ENCODE measurements around a stretch of chr11.

DNA sequence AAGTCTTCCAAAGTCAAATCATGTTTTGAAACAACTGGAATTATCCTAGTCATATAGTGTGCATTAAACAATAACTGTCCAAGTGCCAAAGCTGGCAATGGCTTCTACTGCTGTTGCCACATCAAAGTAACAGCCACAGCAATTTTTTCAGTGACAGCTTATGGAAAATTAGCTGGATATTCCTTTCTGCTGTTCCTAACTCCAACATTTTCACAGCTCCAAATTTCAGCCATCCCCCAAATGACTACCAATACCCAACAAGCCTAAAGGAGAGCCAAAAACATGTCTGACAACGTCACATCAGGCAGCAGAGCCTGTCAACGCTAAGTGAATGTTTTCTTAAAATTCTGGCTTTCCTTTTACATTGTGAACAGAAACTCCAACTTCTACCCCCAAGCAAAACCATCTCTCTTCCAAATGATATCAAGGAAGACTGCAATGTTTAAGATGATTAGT, 45.4 kb upstream of the CCDC34 start:
- RRBS = no CpG with 5 or more reads among the region's 2 CpGs

- RRBS = no CpG with 5 or more reads among the region's 5 CpGs
Measured at GRCh38 chr11:27460159-27460954, 12.2 kb downstream of the LGR4 start.

DNA sequence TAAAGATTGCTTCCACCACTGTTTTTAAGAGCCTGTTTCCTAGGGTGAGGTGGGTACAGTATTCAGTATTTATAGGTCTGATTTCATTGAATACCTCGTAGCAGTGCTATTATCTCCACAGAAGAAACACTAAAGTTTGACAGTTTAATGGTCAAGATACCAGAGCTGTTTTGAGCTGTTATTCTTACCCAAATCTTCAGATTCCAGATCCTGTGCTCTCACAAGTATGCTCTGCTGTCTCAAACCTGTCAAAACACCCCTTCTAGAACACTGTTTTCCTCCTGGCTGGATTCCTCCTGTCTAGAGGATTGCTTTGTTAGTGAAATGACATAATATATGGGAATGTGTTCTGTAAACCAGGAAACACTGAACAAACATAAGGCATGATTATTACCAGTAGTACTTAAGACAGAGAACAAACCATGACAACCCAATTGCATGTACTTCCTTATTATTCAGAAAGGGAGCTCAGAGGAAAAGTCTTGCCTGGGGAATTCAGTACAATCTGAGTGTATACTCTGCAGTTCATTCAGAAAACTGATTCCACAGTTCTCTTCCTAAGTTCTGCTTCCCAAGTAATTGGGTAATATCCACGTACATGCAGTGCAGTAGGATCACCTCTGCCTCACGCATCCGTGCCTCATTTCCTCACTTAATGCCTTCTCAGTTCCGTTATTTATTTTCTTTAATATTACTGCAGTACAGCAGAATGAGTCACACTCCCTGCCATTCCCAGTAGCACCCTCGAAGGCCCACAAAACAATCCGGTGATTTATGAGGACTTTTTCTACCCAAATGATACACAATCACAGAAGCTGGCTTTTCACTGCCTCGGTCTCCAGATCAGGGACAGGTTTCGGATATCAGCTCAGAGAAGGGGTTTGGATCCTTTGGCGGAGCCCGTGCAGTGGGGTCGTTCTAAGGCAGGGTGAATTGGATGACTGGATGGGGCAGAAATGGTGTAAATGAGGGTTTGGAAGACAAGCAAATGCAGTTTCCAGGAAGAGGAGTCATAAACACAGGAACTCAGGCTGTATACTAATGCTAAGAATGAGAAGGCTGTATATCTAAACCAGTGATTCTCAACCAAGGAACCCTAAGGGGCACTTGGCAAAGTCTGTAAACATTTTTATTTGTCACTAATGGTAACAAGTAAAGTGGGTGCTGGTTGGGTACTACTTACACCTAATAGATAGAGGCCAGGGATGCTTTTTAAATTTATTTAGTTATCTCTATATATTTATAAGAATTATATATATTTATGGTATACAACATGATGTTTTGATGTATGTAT, 896.9 kb downstream of the KCNA4 start:
- RRBS = no CpG with 5 or more reads among the region's 12 CpGs

DNA sequence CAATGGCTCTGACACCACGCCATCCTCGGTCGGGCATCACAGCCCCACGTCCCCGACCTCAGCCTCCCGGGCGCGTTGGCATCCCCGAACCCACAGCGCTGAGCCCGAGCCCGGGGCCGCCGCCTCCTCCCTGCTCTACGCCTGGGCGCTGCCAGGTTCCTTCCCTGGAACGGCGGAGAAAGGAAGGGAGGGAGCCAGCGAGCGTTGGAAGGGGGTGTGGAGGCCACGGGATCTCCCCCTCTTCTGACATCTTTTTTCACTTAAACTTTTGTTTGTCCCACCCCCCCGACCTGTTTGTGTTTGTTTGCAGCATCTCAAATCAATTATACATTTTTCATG, 1.6 kb downstream of the MPPED2 start:
- RRBS = 87% methylated on average over 9 of the region's 22 CpGs

GRCh38 chr11:30832333-30832654, 246.1 kb upstream of the MPPED2 start:
- RRBS = 100% methylated on average over 1 of the region's 4 CpGs

DNA sequence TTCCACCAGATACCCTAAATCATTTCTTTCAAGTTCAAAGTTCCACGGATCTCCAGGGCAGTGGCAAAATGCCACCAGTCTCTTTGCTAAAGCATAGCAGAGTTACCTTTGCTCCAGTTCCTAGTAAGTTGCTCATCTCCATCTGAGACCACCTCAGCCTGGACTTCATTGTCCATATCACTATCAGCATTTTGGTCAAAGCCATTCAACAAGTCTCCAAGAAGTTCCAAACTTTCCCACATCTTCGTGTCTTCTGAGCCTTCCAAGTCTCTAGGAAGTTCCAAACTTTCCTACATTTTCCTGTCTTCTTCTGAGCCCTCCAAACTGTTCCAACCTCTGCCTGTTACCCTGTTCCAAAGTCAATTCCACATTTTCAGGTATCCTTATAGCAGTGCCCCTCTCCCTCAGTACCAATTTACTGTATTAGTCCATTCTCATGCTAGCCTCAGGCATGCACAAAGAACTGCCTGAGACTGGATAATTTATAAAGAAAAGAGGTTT, 14.4 kb downstream of the IMMP1L start:
- RRBS = no CpG with 5 or more reads among the region's 2 CpGs

DNA sequence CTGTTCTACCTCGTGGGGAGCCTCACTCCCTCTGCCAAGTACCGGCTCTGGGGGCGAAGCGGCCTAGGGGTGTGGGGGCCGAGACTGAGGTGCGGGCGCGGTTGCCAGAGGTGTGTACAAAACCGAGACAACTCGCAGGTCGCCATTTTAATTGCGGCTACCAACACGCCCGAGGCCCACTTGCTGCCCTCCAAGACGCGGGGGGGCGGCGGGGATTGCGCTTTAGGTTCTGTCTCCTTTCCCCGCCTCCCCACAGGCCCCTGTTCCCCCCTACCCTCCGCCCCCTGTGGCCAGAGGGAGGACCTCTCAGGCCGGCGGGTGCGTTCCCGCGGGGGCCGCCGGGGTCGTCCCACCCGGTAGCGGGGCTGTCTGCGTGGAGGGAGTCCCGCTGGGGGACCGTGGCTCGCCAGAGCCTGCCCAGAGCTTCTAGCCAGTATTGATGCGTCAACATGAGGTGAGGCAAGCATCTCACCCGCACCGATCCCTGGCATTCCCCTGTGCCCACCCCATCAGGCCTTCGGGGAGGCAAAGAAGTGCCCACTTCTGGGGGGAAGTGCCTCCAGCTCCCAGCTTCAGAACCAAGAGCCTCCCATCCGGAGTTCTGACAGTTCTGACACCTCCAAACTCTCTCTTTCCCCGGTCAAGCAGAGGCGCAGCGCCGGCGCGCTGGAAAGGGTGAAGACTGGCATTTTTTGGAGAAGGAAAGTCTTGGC, 2.9 kb upstream of the PAX6 start:
- RRBS = 54% methylated on average over 2 of the region's 46 CpGs

DNA sequence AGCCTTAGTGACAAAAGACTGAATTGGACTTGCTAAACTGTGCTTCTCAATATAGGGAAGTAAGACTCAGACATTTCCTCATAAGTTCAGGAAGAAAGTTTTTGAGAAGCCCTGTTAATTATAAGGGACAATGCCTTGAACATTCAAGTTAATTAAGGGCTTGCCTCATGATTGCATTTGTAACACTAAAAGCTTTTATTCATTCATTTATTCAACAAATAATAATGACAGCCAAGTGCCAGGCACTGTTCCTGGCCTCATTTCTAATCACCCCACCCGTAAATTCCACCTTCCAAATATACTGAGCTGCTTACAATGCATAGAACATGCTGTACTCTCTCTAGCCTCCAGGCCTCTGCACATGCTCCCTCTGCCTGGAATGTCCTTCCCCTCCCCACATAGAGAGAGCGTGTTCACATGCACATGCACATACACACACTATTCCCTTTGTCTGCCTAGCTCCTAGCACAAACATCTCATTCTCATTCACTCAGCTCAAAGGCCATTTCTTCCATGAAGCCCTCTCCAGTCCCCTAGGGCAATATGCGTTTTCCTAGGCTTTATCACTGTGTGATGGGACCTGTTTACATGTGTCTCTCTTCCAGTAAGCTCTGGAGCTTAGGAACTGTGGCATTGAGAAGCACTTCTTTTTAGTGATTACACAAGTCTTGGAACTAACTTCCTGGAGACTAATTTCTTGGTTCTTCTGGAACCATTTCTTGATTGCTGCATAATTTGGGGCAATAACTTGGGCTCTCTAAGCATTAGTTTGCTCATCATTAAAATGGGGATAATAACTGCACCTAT, 144.6 kb downstream of the WT1 start:
- RRBS = no CpG with 5 or more reads among the region's 3 CpGs

GRCh38 chr11:32438856-32440239, 4.0 kb upstream of the WT1 start:
- RRBS = 100% methylated on average over 5 of the region's 68 CpGs

- RRBS = no CpG with 5 or more reads among the region's 18 CpGs
Measured at GRCh38 chr11:32893973-32894851, 1.6 kb downstream of the QSER1 start.

- RRBS = no CpG with 5 or more reads among the region's 7 CpGs
Measured at GRCh38 chr11:32987912-32988203, 27.8 kb upstream of the DEPDC7 start.

DNA sequence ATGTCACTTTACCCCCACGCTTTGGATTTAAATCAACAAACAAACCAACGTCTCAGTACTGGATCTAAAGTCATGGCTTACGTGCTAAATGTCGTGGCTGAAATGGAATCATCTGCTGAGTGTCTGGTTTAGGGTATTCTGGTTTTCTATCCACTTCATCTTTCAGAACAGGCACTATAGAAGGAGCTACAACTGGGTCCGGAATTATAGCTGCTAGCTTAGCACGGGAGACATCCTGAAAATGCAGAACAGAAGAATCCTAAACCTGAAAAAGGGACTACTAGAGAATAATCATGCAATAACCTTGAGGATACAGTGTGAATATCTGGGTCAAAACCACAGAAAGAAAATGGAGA, 47.5 kb downstream of the TCP11L1 start:
- RRBS = no CpG with 5 or more reads among the region's 6 CpGs

DNA sequence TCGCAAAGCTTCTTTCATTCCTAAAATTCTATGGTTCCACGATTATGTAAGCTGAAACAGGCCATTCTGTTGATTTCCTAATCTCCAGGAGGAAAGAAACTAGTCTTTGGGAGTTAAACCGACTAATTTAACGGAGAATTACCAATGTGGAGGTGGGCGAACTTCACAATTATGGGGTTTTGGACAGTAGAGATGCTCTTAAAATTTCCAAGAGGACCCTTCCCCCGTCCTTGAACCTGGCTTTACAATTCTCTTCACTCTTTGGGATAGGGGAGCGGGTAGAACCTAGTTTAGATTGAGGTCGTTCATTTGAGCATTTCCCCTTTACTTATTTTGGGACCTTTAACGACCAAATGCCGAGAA, 599 bp upstream of the HIPK3 start:
- RRBS = no CpG with 5 or more reads among the region's 10 CpGs

DNA sequence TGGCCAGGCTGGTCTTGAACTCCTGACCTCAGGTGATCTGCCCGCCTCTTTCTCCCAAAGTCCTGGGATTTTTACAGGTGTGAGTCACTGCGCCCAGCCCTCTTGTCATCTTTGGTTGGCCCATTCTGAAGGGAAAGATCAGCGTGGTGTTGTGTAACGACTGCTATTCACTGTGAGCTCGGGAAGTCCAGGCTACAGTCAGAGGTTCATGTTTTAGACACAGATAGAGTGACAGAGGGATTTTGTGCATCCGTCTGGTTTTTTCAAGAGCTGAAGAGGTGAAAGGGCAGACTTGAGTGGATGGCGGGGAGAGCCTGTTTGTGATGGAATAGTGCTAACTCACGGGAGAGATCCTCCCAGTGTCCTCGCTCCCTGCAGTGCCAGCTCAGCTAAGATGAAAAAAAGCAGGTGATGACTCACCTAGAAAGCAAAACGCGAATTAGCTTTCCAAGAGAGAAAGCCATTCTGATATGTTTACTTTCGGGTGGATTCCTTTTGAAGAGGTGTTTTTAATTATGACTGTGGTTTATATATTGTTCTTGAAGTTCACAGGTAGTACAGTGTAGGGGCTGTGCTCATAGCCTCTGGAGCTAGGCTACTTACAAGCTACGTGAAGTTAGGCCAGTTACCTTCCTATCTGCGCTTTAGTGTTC, 67.3 kb downstream of the C11orf91 start:
- RRBS = no CpG with 5 or more reads among the region's 14 CpGs

- RRBS = 65% methylated on average over 2 of the region's 6 CpGs
Measured at GRCh38 chr11:33696811-33697337, 3.8 kb downstream of the C11orf91 start.

GRCh38 chr11:33701391-33702352, 1.0 kb upstream of the C11orf91 start:
- RRBS = no CpG with 5 or more reads among the region's 7 CpGs

DNA sequence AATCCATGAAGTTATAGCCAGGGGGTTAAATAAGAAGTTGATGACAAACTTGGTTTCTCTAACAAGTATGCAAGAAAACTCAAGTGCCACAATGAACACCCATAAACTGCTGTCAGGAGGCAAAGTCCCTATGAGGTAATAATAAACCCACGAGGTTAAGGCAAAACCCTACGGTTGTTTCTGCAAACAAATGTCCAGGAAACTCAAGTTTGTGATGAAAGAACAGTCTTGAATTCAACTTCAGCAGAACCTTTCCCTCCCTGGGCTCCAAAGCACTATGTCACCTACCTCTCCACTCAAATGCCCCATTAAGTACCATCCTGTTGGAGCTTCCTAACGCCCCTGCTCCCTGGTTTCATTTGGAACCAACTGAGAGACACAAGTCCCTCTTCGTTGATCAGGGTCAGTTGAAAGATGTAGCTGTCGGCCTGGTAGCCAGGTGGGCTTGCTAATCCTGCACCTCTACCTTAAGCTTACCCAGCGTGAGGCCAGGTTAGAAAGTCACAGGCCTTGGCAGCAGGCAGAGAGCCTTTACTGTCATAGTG, 2.6 kb upstream of the C11orf91 start:
- RRBS = no CpG with 5 or more reads among the region's 6 CpGs

DNA sequence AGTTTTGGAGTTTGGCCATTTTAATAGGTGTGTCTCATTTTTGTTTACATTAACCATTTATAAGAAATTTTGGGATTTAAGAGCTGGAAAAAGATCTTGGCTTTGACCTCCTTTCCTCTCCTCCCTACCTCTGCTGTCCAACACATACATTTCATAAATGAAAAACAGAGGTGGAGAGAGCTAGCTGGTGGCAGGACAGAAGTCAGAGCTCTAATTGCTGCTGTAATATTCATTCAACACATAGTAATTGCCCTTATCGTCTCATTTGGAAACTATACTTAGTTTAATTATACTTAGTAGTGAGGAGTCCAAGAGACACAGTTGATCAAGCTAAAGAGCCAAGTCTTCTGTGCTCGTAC, 15.0 kb upstream of the C11orf91 start:
- RRBS = no CpG with 5 or more reads among the region's 2 CpGs

DNA sequence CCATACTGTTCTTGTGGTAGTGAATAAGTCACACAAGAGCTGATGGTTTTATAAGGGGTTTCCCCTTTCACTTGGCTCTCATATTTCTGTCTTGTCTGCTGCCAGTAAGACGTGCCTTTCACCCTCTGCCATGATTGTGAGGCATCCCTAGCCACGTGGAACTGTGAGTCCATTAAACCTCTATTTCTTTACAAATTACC, 4.4 kb downstream of the CD59 start:
- RRBS = no CpG with 5 or more reads among the region's 2 CpGs

- RRBS = 3% methylated on average over 6 of the region's 27 CpGs
Measured at GRCh38 chr11:33735741-33736125, 490 bp downstream of the CD59 start.

Data from Jurkat, Clone E6-1 (cell line).